ENCODE measurements around a stretch of chr4.

GRCh38 chr4:7034164-7035078 is 8.4 kb downstream of the CCDC96 start:
- PRO-cap, result no peak

GRCh38 chr4:7155225-7156039 is 36.9 kb upstream of the SORCS2 start:
- PRO-cap, result no peak

- PRO-cap, result no peak
Measured at GRCh38 chr4:7250127-7250998, 58.0 kb downstream of the SORCS2 start.

DNA sequence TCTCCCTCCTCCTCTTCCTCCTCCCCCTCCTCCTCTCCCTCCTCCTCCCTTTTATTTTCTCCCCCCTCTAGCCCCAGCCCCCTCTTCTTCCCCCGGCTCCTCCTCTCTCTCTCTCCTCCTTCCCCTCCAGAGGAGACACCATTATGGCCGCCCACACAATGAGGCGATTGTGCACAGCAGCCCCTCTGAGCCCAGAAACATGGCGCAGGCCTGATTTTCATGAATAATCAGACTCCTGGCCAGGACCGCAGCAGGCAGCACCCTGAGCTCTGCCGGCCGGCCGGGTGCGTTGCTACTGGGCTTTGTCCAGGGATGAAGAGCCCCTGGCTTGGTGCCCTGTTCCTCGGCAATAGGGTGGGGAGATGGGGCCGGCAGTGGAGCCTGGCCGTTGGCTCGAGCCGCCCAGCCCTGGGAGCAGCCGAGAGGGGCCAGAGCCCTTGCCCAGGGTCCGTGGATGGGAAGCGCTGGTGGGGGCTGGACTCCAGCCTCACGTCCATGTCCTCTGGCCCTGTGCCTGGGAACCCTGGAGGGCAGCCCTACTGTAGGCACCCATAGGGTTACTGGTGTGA is 102.9 kb downstream of the SORCS2 start:
- PRO-cap, result no peak

DNA sequence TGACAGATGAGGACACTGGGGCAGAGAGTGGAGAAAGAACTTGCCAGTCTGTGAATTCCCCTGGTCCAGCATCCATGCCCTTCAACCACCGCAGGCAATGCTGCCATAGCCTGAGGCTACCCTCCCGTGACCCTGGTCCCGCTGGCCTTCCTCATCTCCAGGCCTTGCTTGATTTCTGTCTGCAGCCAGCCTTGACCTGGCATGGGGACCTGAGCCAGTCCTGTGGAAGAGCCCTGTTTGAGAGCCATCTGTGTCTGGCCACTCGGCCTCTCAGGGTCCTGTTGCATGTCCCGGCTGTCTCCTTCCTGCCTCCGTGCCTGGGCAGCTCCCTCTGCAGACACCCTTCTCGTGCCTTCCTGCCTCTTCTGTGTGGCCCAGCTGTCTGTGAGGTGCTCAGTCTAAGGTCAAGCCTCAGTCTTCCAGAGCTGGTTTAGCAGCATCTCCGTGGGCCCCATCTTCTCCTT is 108.3 kb downstream of the SORCS2 start:
- PRO-cap, result no peak

- PRO-cap, result no peak
Measured at GRCh38 chr4:7635002-7635539, 200.3 kb upstream of the PSAPL1 start.

- PRO-cap, result no peak
Measured at GRCh38 chr4:7762305-7762949, 177.2 kb downstream of the AFAP1 start.

GRCh38 chr4:7876353-7876707 is 63.3 kb downstream of the AFAP1 start:
- PRO-cap, result unidirectional peak, plus-strand start at chr4:7876629

GRCh38 chr4:7941173-7941748 is 1.6 kb upstream of the AFAP1 start:
- PRO-cap, result no peak

DNA sequence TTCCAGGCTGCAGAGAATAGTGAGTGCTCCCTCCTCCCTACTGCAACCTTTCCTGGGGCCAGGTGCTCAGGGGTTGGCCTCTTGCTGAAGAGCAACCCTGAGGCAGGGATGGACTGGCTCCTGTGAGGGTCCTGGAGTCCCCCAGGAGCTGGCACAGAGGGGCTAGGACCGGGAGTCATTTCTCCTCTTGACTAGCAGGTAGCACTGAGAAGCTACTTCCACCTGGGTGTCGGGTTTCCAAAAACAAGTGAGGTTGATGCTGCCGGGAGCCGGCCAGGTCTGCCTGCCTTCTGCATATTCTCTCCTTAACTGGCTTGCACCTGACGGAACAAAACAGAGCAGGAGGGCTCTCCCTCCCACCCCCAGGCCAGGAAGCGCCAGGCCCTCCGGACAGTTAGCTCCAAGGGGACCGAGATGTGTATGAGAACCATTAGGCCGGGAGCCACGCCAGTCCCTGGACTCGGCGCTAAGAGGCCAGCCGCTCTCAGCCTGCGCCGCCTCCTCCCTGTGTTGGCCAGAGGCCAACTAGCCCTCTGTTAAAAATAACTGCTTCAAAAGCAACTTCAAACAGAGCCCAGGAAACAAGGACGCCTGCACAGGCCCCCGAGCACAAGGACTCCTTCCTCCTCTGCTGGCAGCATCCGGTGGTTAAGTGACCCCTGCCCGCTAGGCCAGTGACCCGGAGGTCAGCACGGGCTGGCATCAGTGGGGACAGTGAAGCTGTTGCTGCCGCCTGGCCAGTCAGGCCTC is 108.1 kb downstream of the ABLIM2 start:
- PRO-cap, result no peak

DNA sequence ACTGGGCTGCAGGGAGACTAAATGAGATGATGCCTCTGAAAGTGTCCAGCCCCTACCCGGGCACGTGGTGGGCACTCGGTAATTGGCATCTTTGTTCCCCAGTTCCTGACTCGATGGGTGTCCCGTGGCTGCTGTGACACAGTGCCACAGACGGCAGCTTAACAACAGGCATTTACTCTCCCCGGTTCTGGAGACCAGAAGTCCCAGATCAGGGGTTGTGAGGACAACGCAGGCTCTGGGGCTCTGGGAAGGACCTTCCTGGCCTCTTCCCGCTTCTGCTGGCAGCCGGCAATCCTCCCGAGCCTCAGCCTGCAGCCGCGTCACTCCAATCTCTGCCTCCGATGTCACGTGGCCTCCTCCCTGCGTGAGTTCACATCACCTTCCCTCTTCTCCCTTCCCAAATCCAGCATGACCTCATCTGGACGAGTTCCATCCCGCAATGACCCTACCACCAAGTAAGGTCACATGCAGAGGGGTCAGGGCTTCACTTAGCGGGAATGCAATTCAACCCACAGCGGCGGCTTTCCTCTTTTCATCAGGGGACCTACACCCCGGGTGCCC is 25.7 kb downstream of the ABLIM2 start:
- PRO-cap, result no peak

DNA sequence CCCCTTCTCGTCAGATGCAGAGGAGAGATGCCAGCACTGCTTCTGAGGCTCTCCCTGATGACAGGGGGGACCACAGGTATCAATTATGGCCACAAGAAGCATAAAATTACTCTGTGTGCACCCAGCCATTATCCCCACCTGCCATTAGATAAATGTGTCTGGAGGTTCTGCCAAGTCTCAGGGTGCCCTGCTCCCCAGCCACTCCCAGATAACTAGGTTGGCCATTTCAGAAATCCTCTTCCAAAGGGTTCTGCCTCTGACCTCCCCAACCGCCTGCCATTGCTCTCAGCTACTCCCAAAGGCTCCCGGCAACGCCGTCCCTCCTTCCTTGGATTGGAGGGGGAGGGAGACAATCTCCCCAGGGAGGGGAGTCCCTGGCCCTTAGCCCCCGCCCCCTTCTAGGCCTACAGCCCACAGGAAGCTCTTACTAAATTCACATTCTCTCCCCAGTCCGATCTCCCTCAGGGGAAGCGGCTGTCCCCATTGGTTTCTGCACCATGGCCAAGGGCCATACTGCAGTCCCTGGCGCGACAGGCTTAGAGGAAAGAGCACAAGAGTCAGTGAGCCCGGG is 1.3 kb downstream of the ABLIM2 start:
- PRO-cap, result no peak

DNA sequence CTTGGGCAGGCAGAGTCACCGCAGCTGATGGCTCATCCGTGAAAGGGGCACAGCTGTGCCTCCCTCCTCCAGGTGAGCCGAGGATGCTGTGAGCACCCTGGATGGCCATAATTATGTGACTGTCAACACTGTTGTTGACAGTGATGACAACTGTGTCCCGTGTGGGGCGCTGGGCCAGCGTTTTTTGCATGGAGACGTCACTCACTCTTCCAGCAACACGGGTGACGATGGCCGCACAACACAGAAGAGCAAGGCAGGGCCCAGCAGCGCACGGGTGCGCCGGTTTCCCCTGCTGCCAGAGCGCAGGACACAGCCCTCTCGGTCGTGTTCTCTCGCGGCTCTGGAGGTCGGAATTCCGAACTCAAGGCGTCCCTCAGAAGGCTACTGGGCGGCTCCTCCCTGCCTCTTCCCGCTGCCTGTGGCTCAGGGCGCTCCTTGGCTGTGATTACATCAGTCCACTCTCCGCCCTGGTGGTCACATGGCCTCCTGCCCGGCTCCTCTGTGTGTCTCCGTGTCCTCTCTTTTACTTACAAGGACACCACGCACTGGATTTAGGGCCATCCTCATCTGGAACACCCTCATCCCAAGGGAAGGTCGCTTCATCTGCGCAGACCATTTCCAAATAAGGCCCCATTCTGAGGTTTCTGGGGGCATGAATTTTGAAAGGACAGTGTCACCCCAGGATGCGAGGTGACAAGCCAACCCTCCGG is 1.4 kb downstream of the SH3TC1 start:
- PRO-cap, result unidirectional peak, plus-strand start at position 243 of the sequence; unidirectional peak, minus-strand start at position 342 of the sequence; unidirectional peak, minus-strand start at position 418 of the sequence

DNA sequence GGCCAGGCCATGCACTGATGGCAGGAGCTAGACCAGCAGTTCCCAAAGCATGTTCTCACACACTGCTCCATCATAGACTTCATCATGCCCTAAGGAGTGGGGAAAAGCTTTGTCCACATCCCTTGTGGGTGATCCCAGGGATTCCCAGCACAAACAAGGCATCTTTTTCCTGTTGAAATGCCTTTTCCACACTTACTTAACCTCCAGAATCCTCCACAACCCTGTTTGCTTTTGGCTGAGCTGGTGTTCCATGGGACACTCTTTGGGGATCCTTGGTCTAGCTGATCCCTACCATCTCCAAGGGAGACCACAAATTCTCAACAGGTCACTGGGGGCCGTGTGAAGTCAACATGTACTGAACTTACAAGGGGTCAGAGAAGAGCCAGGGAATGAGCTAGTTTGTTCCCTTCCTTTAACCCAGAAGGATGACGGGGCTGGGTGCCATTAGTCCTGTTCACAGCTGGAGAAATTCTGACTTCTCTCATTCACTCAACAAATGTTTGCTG is 21.8 kb downstream of the SH3TC1 start:
- PRO-cap, result no peak

DNA sequence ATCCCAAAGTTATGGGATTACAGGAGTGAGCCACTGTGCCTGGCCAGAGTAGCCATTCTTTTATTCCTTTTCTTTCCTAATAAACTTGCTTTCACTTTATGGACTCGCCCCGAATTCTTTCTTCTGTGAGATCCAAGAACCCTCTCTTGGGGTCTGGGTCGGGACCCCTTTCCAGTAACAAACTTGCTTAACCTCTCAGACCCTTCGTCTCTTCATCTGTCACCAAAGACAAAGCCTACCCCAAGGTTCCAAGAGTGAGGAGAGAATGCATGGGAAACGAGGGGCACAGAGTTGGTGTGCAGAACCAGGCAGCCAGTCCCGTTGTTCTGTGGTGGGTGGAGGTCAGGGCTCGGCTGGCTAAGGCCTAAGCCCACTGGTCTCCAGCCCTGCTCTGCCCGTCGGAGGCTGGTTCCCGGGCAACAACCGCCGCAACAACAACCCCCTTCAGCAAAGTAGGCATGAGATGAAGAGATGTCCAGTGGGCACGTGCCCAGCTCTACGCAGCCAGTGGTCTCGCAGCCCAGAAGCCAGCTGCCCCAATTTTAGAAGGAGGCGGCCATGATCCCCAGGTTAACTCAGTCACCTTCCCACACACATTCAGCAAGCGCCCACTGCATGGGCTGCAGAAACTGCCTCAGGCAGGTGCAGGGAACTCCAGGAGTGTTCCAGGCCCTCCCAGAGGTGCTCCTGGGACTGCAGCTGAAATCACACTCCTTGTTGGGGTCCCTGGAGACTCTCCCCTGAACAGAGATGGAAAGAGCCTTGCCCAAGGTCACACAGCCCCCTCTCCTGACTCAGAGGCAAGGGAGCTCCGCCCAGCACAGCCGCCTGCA is 25.6 kb upstream of the HTRA3 start:
- PRO-cap, result no peak

DNA sequence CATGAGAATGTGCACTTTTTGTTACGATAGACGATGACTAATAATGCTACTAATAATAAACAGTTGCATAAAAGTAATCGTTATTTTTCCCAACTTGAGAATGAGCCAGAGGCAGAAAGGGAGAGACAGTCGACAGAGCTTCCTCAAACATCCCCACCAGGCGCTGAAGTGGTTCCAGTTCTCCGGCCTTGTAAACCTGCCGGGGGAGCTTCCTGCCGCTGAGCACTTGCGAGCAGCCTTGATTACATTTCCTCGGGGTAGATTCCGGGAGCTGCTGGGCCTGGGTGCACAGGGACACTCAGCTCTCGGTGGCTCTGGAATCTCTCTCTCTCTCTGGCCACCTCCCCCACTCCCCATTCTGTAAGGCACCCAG is 8.8 kb upstream of the HTRA3 start:
- PRO-cap, result no peak

DNA sequence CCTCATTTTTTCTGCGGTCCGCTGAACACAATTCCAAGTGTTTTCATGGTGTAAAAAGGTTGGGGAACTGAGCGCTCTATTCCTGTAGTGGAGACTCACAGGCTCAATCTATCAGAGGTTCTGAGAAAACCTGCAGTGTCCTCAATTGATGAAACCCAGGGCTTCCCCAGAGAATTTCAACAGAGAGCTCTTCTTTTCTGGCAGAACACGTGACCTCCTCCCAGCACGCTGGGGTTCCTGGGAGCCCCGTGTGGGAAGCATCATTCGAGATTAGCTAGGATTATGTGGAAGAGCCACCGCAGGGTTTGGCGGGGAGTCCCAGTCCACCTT is 1.6 kb downstream of the HTRA3 start:
- PRO-cap, result unidirectional peak, minus-strand start at position 110 of the sequence

DNA sequence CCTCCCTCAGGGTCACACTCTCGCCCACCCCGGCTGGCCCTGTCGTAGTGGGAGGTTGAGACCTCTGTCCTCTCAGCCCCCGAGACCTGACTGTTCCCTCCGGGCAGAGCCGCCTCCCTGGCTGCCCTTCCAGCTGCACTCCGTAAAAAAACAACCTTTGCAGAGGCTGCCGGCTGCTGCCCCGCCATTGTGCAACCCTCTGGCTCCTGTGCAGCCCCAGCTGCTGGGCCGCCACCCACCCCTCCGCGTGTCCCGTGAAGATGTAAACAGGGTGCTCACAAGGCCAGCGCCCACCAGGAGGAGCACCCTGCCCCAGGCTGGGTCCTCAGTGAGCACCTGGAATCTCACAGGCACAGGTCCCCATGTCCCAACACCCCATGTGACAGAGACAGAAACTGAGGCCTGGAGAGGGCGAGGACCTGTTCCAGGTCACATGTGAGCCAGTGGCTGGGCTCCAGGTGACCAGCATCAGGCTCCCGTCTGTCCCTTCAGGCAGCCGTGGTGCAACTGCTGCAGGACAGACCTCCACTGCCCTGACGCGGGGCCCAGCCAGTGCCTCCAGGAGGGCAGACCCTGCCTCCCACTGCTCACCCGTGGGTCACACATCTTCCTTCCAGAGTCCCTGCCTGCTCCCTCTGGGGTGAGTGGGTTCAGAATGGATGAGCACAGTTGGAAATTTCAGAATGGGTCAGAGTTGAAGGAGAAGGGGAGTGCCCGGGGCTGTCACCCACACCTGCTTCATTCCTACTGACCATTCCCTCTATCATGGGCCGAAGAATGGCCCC is 39.8 kb downstream of the HTRA3 start:
- PRO-cap, result no peak

GRCh38 chr4:8383384-8384171 is 56.9 kb downstream of the ACOX3 start:
- PRO-cap, result no peak

DNA sequence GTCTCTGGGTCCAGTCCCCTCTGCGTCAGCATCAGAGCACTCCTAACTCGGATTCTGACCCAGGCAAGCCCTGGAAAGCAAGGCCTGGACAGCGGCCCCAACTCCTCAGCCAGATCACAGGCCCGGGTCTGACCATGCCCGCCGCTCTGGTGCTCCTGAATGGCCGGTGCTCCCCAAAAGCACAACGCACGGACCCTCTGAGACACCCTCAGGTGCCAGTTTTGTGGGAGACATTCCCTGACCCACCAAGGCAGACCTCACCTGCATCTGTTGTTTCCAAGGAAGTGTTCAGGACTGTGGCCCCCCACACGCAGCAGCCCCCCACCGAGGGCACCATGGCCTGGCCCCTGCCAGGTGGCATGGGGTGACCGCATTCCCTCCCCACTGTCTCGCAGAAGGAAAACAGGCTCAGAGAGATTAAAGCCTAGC is 55.8 kb downstream of the ACOX3 start:
- PRO-cap, result no peak